AG04449 (cell line): ENCODE measurements around a stretch of chr20.

DNA sequence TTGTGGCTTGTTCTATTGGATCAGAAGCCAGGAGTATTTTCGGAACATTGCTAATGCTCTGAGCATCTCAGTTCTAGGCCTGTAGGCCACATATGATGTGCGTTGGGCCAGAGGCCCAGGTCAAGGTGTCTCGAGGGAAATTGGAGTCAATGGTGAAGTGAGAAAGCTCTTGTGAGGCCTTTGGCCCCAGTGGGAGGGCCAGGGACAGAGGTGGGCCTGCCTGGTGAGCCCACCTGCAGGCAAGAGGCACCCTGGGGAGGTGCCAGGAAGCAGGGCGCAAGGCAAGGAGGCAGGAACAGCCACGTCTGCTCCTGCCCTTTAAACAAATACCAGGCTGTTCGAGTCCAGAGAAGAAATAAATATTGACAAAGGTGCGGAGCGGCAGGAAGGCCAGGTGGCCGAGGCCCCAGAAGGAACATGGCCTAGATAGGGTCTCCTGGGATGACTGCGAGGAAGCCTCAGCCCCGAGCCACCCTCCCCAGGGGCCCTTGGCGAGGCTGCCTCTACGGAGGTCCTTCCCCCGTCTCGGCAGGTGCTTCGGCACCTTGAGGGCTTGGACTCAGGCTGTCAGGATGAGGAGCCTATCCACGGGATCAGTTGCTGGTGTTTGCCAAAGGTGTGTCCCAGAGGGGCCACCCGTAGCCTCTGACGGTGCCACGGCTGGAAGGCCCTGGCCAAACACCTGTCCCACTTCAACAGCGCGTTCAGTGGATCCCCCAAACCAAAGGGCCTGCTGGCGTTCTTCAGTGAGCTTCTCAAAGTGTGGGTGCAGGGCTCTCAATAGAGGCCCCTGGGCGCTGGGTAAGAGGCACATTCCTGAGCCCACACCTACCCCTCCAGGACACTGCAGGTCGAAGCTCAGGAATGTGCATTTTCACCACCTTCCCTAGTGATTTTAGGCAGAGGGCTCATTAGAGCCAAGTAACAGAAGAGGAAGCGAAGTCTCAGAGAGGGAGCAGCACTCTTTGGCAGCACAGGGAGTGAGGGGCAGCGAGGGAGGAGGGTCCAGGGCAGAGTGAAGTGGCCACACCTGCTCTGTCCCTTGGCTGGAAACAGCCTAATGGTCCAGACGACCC lies 39.9 kb downstream of the SNX5 start:
- RRBS: no CpG with 5 or more reads among the region's 28 CpGs

DNA sequence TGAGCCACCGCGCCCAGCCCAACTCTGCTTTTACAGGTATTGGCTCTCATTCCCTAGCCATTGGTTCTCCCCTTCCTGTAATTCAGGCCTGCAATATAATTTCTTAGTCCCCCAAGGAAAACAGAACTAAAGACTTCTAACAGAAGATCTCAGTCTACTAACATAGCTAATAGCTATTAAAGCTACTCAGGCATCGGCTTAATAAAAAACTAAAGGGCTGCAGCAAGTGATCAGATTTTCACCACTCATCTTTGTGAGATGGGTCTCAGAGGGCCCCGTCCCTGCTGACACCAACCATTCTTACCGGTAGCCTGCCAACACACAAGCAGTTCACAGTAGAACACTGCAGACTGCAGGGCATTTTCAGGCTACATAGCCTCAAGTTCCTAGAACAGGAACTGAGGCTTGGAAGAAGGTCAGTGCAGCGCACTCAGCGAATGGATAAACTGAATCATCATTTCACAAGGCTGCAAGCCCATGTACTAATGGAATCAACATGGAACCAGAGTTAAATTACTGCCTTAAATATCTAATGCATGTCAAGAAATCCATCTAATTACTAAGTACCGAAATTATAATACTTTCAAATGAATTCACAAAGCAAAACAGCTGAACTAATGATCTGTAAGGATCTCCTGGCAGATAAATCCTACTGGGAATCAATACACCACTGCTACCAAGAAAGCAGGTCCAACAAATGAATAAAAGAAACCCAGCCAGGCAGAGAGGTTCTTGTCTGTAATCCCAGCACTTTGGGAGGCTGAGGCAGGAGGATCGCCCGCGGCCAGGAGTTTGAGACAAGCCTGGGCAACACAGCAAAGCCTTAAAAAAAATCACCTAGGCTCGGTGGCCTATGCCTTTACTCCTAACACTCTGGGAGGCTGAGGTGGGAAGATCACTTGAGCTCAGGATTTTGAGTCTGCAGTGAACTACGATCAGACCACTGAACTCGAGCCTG lies 5.8 kb downstream of the SNX5 start:
- RRBS: no CpG with 5 or more reads among the region's 14 CpGs

GRCh38 chr20:17969250-17969712 lies 463 bp downstream of the MGME1 start:
- RRBS: no CpG with 5 or more reads among the region's 29 CpGs

DNA sequence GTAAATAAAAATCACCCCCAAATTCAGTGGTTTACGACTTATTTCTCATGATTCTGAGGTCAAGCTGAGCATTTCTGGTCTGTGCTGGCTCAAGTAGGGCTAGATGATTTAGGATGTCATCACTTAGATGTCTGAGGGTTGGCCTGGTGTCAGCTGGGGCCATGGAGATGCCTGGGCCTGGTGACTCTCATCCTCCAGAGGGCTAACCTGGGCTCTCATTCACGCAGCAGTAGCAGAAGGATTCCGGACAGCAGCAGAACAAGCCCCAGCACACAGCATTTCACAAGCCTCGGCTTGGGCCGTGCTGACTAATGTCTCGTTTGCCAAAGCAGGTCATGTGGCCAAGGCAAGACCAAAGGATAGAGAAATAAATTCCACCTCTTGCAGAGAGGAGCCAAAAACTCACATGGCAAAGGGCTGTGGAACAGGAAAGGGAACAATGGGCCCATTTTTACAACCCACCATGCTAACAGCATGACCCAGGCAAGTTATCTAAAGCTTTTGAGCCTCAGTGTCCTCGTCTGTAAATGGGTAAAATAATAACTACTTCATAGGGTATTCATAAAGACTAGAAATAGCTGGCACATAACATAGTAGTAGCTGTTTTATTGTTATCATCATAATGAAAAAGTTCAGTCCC lies 32.7 kb downstream of the MGME1 start:
- RRBS: no CpG with 5 or more reads among the region's 7 CpGs

GRCh38 chr20:18585033-18585757 lies 2.7 kb upstream of the DTD1 start:
- RRBS: no CpG with 5 or more reads among the region's 4 CpGs

DNA sequence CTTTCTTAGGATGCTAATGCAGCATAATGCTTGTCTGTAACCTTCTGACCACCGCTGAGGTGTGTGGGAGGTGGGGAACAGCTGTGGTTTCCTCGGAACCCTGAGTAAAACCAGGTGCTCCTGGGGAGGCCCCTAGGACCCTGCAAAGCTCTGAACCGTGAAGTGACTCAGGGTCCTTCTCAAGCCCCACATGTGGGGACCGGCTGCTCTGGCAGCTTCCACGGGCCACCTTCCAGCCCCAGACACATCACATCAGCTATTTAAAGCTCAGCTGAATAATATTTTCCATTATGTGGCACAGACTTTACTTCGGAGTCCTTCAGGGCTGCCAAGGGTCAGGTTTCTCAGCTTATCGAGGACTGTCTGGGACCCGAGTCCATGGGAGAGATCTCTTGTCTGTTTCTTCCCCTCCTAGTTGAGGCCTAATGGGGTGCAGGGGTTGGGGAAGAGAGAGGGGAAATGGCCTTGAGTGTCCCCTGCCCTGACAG lies 186.2 kb upstream of the SLC24A3 start:
- RRBS: no CpG with 5 or more reads among the region's 8 CpGs

- RRBS: no CpG with 5 or more reads among the region's 8 CpGs
Observed at GRCh38 chr20:19283521-19284178, 71.2 kb downstream of the SLC24A3 start.

- RRBS: no CpG with 5 or more reads among the region's 11 CpGs
Observed at GRCh38 chr20:19328352-19329194, 116.1 kb downstream of the SLC24A3 start.

GRCh38 chr20:19541200-19541438 lies 216.9 kb upstream of the RIN2 start:
- RRBS: no CpG with 5 or more reads among the region's 4 CpGs

- RRBS: 4% methylated on average over 17 of the region's 35 CpGs
Observed at GRCh38 chr20:19758807-19759421, 856 bp downstream of the RIN2 start.

- RRBS: no CpG with 5 or more reads among the region's 1 CpG
Observed at GRCh38 chr20:19774597-19774896, 16.5 kb downstream of the RIN2 start.

DNA sequence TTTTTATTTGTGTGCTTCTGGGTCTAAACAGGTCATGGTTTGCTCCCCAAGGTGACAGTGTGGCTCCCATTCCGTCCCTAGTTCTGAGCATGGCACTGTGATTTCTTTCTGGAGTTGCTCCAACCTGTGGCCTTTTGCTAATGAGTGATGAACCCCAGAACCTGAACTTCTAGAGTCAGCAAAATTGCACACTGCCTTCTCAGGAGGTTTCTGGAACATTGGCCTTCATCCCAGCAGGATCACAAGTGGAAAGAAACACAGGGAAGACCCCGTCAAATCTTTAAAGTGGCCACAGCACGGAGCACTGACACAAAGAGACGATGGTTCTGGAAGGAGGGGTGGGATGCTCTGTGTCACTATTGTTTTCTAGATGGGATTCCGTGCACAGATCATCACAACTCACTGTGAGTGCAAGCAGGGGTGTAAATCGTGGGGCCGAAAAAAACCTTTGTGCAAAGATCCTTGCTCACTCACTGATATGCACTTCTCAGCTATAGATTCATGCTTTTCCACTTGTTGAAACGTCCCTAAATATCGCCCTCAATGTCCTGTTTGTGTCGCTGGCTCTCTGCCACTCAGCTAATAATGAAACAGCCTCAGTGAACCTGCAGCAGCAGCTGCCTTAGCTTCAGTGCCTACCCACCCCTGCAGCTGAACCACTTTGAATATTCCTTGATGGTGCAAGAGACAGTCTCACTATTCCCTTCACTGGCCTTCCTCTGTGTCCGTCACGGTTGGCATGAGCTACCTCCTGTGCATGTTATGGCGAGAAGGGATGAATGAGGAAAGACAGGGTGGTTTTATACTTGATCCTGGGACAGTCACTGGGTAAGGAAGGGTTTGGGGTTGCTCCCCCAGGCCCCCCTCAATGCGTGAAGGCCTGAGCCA lies 129.0 kb upstream of the NAA20 start:
- RRBS: no CpG with 5 or more reads among the region's 14 CpGs

DNA sequence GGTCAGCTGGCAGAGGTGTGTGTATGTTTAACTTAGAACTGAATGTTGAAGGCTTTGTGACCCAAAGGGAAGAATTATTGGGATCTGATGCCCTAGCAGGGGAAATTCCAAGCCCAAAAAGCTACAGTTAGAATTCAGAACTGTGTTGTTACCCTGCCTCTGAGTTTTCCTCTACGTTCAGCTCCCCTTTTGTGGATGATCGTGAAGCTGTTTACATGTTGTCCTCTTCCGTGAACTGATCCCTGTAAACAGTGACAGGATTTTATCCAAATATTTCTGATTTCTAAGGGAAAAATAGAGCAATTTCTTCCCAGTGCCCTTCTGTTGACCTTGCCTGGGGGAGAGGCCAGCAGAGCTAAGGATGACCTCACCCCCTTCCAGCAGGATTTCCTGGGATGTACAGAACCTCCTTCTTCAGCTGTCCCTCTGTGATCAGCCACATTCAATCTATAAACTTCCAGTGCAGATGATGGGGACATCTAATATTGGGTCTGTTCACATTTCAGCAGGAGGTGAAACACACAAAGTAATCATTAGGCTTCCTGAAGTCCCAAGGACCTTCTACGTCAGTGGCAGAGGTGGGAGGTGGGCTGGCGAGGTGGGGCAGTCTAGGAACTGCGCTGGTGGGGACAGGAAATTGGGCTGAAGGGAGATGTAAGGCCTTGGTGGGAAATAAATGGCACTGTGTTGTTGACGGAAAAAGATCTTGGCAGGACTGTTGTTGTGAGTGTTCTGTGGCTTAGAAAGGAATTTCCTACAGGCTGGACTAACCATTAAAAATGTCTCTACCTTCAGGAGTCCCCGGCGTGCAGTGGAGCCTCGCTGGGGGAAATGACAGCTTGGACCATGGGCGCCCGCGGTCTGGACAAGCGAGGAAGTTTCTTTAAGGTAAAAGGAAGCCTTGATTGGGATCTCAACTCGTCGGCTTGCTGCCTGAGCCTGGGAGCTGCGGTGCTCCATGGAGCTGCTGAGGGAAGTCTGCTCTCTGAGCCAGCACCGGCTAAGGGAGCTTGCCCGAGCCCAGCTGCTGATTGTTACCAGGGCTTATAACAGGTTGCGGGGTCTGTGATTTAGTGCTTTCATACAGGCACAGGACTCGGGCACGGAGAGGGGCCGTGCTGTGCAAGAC lies 128.0 kb upstream of the NAA20 start:
- RRBS: no CpG with 5 or more reads among the region's 23 CpGs

GRCh38 chr20:19934699-19935629 lies 82.2 kb upstream of the NAA20 start:
- RRBS: no CpG with 5 or more reads among the region's 17 CpGs

DNA sequence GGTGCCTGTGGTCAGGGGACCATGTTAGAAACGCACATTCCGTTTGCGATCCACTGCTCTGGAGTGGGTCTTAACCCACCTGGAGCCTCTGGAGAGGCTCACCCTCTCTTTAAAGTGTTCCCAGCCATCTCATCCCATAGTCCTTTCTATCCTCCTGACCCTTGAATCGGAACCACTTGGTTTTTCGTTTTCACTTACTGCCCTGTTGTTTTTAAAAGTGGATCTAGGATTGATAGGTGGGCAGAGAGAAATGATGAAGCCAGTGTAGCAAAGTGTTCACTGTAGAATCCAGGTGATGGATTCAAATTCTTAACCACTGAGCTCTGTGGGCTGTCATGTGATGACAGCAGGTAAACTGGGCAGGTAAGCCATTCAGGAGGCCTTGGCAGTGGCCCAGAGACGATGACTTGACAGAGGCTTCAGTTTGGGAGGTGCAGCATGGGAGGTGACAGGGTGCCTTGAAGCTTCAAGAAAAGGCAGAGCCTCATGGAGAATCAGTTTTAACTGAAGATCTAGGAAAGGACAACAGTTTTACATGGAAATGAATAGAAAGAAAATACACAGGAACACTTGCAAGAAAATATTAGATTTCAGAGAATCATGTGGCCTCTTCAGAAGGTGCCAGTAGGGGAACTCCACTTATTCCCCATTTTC lies 1.9 kb downstream of the NAA20 start:
- RRBS: no CpG with 5 or more reads among the region's 6 CpGs

- RRBS: no CpG with 5 or more reads among the region's 1 CpG
Observed at GRCh38 chr20:20134295-20134494, 81.9 kb downstream of the CFAP61 start.

GRCh38 chr20:20214674-20215422 lies 153.1 kb upstream of the INSM1 start:
- RRBS: no CpG with 5 or more reads among the region's 10 CpGs

GRCh38 chr20:20276964-20277782 lies 90.7 kb upstream of the INSM1 start:
- RRBS: no CpG with 5 or more reads among the region's 30 CpGs

GRCh38 chr20:20362455-20363505 lies 5.1 kb upstream of the INSM1 start:
- RRBS: no CpG with 5 or more reads among the region's 22 CpGs

- RRBS: no CpG with 5 or more reads among the region's 25 CpGs
Observed at GRCh38 chr20:20452058-20452861, 84.4 kb downstream of the INSM1 start.